ENCODE results near the gene KLF4.

DNA sequence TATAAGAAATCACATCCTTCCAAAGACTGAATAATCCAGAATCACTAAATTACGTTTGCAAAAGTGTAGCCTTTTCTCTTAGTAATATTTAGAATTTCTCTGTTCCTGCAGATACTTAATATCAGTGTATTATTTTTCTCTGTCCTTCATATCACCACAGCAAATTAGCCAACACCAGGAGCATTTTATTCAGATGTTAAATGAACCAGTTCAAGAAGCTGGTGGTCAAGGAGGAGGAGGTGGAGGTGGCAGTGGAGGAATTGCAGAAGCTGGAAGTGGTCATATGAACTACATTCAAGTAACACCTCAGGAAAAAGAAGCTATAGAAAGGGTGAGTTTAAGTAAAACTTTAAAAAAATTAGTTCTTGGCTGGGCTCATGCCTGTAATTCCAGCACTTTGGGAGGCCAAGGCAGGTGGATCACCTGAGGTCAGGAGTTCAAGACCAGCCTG is 41.6 kb downstream of the RAD23B start:
- PRO-cap: no peak

DNA sequence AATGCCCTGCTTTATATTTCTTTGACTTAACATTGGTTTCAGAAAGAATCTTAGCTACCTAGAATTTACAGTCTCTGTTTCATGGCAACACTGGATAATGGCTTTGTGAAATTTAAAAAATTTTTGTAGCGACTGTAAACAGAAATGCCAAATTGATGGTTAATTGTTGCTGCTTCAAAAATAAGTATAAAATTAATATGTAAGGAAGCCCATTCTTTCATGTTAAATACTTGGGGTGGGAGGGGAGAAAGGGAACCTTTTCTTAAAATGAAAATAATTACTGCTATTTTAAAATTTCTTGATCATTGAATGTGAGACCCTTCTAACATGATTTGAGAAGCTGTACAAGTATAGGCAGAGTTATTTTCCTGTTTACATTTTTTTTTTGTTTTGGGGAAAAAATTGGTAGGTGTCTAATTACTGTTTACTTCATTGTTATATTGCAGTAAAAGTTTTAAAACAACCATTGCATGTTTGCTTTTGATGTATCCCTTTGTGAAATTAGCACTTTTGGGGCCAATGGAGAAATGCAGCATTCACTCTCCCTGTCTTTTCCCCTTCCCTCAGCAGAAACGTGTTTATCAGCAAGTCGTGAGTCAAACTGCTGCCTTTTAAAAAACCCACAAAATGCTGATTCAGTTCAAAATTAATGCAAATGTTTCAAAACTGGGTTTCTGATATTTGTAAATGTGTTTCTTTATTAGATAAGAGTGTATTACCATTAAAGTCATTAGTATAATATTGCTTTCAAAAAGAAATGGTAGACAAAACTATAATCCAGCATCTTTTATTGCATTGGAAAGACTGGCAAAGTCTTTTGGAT is 47.1 kb downstream of the RAD23B start:
- PRO-cap: no peak

- PRO-cap: no peak
Observed at GRCh38 chr9:107338938-107339549, 56.0 kb downstream of the RAD23B start.

GRCh38 chr9:107363543-107364242 is 80.6 kb downstream of the RAD23B start:
- PRO-cap: no peak

DNA sequence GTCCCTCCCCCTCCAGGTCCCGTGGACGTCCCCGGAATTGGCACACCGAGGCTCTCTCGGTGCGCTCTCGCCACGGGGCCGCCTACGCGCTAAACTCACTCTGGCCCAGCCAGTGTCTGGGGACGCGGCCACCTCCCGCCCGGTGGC is 1.2 kb downstream of the KLF4 start:
- PRO-cap: bidirectional peak, plus-strand start at position 98 of the sequence, minus-strand start outside the sequence

DNA sequence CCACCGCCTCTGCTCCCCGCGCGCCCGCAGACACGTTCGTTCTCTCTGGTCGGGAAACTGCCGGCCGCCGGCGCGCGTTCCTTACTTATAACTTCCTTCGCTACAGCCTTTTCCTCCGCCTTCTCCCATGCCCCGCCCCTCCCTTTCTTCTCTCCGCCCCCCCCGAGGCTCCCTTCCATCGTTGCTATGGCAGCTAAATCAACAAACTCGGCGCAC is at the start of gene KLF4:
Gene KLF4 (minus strand): TSS at position 62 of the 216 bp plus-strand sequence.
- PRO-cap: bidirectional peak, plus-strand start outside the sequence, minus-strand start at position 59 of the sequence

- PRO-cap: bidirectional peak, plus-strand start at chr9:107490025, minus-strand start at chr9:107489766; bidirectional peak, plus-strand start at chr9:107490329, minus-strand start at chr9:107490388
Observed at GRCh38 chr9:107489924-107490893, 640 bp upstream of the KLF4 start.

DNA sequence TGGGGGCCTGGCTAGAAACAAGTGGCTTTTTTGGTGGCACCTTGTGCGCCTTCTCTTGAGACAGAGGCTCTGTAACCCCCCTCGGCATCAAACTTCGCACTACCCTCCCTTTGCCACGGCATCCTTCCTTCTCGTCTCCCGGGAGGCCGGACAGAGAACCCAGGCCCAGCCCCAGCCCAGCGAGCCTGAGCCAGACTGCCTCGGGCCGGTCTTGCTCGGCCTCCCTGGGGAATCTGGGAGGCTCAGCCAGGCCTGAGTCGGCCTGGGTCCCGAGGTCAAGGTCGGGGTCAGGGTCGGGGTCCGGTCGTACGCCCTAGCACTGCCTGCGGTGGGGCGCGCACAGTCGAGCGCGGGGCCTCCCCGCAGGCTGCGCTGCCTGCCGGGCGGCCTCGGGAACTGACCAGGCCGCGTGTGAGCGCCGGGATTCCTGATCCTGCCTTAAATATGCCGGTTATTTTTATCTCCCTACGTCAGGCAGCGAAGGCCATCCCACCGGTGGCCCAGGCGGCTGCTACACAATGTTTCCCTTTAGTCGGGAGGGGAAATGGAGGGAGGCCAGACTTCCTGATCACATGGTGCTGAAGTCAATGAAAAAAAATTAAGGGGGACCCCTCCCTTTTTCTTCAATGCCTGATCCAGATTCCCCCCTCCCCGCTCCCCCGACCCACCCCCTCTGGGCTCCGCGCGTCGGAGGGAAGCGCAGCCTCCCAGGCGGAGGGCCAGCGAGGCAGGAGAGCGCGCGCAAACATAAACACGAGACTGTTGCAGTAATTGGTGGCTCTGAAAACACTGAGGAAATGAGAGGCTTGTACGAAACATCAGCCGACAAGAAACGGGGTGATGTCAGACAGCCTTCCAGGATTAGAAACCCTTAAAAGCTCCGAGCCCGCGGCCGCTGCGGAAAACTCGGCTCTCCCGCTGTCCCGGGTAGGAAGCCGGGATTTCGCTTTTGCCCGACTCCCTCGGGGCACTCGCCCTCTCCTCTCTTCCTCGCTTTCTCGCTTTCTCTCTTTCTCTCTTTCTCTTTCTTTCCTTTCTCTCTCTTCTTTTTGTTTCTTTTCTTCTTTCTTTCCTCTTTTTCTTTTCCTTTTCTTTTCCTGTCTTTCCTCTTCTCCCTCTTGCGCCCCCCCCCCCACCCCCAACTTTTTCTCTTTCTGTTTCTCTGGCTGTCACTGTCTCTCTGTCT is 148.1 kb upstream of the KLF4 start:
- PRO-cap: bidirectional peak, plus-strand start at position 902 of the sequence, minus-strand start at position 413 of the sequence

DNA sequence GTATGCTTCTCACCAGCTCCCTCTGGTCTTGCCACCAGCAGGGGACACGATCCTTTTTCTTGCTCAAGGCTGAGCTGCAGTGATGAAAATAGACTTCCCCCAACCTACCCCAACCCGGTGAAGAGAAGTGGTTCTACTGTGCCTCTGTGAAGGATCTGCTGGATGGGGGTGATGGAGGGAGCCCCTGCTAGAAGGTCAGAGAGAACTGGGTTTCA is 185.3 kb upstream of the KLF4 start:
- PRO-cap: no peak

DNA sequence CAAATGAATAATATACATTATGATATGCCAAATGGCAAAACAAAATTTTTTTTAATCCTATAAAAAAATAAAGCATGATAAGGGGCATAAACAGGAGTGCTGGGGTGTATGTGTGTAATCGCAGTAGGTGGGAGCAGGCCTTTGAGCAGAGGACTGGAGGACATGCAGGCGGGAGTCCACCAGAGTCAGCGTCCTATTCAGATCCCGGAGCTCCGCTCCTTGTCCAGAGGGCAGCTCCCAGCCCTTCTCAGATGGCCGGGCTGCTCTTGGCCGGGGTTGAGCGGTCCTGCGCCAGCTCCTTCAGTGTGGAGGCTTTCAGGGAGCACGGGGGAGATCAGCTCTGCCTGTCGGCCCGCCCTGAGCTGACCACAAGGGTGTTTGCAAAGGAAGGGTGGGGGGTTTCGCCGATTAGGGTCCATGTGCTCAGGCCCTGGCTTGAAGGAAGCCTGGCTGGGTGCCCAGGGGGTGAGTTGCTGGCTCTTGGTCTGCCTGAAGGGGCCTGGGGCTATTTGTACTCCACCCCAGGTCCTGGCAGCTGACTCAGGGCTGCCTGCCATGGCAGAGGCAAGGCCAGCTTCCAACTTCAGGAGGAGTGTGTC is 249.9 kb upstream of the KLF4 start:
- PRO-cap: no peak

- PRO-cap: no peak
Observed at GRCh38 chr9:108213385-108213796, 642.4 kb downstream of the ACTL7B start.

GRCh38 chr9:108704159-108704730 is 151.5 kb downstream of the ACTL7B start:
- PRO-cap: no peak

DNA sequence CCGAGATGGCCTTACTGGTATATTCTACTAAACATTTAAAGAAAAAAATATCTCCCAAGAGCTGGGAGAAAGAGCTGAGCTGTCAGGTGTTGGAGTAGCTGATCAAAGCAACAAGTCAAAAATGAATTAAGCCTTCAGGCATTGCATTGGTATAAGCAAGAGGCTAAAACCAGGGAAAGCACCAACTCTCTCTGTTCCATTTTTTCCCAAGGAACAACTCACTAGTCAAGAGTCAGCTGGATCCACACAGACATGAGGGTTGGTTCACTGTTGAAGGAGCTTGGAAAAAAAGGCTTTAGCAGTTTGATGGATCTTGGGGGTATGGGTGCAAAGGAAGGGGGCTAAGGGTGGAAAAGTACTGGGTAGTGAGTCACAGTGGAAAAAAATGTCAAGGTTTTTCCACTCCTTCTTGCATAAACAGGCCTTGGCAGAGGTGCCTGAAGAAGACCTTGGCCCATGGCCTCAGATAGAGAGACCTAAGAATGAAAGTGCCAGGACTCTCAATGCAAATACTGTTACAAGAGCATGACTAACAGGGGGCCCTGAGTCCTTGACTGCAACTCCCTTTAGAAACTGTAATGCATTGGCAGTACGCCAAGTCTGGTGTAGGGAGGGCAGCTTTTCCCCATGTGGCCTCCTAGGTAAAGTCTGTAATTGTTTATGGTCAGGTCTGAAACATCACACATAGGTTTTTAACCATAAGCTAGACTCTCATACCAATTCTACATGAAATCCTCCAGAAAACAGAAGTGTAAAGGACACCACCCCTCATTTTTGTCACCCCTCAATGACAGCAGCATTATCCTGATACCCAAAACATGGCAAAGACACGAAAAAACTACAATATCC is 23.7 kb downstream of the ACTL7A start:
- PRO-cap: no peak

- PRO-cap: no peak
Observed at GRCh38 chr9:109086181-109087088, 33.3 kb downstream of the TMEM245 start.

- PRO-cap: no peak
Observed at GRCh38 chr9:109108837-109109422, 10.8 kb downstream of the TMEM245 start.

GRCh38 chr9:109118887-109119794 is 606 bp downstream of the TMEM245 start:
- PRO-cap: bidirectional peak, plus-strand start at chr9:109119684, minus-strand start at chr9:109119520

- PRO-cap: no peak
Observed at GRCh38 chr9:109475405-109475956, 22.6 kb downstream of the PTPN3 start.

GRCh38 chr9:109770884-109771654 is 8.9 kb upstream of the PALM2AKAP2 start:
- PRO-cap: no peak

- PRO-cap: no peak
Observed at GRCh38 chr9:110015729-110016339, 192.1 kb downstream of the C9orf152 start.

- PRO-cap: no peak
Observed at GRCh38 chr9:110048871-110049139, 159.2 kb downstream of the C9orf152 start.

Measured in sternocleidomastoid (tissue), 1 donor.